AG08470 (cell line): ENCODE results near the gene IQCJ-SCHIP1.

DNA sequence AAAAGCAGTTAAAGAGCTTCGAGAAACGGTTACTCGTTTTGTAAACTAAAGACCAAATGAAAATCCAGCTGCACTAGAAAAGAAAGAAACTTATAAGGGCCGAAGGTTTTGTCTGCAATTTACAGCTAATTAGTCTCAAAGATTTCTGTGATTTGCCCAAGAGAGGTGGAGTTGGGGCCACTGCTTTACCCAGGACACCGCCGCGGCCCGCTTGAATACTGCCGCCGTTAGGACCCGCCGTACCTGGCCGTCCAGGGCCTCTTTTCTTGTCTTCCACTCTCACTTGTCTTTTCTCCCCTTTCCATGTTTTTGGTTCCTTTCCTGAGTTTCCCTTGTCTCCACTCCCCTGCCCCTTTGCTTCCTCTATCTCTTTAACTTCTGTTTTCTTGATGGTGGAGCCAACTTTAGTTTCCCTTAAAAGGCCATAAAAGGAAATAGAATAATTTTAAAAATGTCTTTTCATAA lies 15.7 kb upstream of the CCNL1 start:
- RRBS: no CpG with 5 or more reads among the region's 13 CpGs

- RRBS: no CpG with 5 or more reads among the region's 4 CpGs
Measured at GRCh38 chr3:157176110-157176708, 16.3 kb upstream of the CCNL1 start.

DNA sequence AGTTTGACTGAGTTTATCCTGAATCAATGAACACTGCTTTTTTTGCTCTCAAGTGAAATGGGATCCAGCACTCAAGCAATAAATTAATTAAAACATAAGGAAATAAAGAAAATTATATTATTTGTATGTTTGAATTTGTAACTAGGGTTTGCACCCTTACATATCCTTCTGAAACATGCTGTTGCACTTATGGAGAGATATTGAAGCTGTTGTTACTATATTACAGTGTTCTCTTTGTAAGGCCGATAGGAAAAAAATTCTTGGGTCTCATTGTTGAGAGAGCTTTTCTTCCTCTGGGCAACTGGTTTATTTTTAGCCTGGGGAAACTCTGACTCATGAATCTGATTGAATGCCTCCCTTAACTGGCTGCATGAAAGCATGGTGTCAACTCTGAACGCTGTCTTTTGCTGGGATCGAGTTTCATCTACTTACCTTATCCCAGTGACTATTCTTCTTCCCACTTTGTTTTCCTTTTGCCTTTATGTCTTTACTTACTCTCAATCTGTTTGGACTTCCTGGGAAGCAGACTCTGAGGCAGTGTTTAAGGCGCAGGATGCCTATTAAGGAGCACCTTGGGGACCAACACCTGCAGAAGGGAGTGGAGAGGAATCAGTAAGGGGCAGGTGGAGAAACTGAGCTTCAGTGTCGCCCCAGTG lies 88.6 kb upstream of the CCNL1 start:
- RRBS: no CpG with 5 or more reads among the region's 5 CpGs

- RRBS: no CpG with 5 or more reads among the region's 1 CpG
Measured at GRCh38 chr3:157479646-157479845, 23.7 kb downstream of the VEPH1 start.

- RRBS: no CpG with 5 or more reads among the region's 2 CpGs
Measured at GRCh38 chr3:157544831-157545039, 41.5 kb upstream of the VEPH1 start.

DNA sequence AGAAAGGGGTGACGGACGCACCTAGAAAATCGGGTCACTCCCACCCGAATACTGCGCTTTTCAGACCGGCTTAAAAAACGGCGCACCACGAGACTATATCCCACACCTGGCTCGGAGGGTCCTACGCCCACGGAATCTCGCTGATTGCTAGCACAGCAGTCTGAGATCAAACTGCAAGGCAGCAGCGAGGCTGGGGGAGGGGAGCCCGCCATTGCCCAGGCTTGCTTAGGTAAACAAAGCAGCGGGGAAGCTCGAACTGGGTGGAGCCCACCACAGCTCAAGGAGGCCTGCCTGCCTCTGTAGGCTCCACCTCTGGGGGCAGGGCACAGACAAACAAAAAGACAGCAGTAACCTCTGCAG lies 9.6 kb upstream of the GFM1 start:
- RRBS: no CpG with 5 or more reads among the region's 17 CpGs

- RRBS: no CpG with 5 or more reads among the region's 3 CpGs
Measured at GRCh38 chr3:158660761-158660979, 11.8 kb downstream of the LXN start.

GRCh38 chr3:158748226-158749007 lies 16.2 kb upstream of the RARRES1 start:
- RRBS: no CpG with 5 or more reads among the region's 8 CpGs

GRCh38 chr3:158833767-158834923 lies 32.3 kb downstream of the MFSD1 start:
- RRBS: no CpG with 5 or more reads among the region's 14 CpGs

DNA sequence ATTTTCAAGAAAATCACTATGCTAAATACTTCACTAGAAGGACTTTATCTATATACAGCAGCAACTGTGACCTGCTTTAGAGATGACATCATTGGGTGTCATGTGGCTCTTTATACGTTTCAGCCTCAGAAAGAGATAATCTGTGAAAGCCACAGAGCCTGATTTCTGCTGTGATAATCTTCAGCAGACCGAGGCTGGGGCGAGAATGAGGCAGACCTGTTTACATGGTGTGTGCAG lies at the start of gene IQCJ-SCHIP1:
Gene IQCJ-SCHIP1, plus strand, starts transcription at position 128 of the 237 bp plus-strand sequence.
- RRBS: no CpG with 5 or more reads among the region's 3 CpGs

GRCh38 chr3:159711532-159712232 lies 438.6 kb downstream of the IQCJ-SCHIP1 start:
- RRBS: no CpG with 5 or more reads among the region's 6 CpGs

DNA sequence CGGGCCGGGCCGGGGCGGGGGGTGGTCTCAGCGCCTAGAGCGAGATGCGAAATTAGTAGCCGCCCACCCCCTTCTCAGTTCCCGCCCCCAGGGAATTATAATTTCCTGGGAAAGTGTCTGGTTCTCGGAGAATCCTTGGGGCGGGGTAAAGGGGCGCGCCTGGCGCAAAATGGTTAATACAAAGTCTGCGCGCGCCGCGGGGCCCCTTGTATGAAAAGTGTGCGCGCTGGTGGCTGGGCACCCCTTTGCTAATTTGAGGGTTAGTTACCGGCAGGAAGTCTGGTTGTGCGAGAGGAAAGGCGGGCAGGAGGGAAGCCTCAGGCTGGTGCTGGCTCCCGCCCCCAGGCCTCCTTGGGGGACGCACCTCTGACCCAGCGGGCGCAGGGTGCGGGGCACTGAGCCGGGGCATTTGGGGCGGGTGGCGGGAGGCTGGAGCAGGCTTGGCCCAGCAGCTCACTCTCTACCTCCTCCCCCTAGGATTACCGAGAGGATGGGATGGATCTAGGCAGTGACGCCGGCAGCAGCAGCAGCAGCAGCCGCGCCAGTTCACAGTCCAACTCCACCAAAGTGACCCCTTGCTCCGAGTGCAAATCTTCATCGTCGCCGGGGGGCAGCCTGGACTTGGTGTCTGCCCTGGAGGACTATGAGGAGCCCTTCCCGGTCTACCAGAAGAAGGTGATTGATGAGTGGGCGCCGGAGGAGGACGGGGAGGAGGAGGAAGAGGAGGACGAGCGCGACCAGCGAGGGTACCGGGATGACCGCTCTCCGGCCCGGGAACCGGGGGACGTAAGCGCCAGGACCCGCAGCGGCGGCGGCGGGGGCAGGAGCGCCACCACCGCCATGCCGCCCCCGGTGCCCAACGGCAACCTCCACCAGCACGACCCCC lies 461.0 kb upstream of the C3orf80 start:
- RRBS: 1% methylated on average over 31 of the region's 67 CpGs

- RRBS: no CpG with 5 or more reads among the region's 7 CpGs
Measured at GRCh38 chr3:159775211-159776501, 449.6 kb upstream of the C3orf80 start.

GRCh38 chr3:160408124-160408962 lies 8.9 kb downstream of the SMC4 start:
- RRBS: no CpG with 5 or more reads among the region's 1 CpG

- RRBS: no CpG with 5 or more reads among the region's 3 CpGs
Measured at GRCh38 chr3:160425711-160426315, 23.8 kb downstream of the TRIM59 start.

DNA sequence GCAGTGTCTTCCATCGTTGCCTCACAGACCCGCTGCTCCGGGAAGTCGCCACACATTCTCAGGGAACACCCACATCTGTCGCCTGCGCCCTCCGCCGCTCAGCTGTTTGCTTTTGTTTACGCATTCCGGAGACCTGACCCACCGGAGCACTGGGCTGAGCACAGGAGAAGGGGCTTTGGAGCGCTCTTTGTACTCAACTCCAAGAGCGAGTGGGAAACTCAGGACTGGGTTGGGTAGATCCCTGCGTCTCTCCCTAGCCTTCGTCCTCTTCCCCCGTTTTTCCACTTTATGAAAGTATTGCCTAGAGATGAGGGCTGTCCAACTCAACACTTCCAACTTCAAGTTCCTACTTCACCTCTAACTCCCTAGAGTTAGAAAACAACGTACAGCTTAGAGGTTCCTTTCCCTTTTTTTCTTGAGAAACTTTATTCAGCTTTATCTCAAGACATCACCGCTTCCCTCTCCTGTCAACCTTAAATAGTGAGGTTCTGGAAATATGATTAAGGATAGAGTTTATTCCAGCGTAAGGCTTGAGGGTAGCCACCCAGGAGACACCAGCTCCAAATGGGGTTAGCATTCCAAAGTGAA lies 777 bp upstream of the TRIM59 start:
- RRBS: 25% methylated on average over 8 of the region's 19 CpGs

GRCh38 chr3:160666117-160666419 lies 10.9 kb upstream of the ARL14 start:
- RRBS: no CpG with 5 or more reads among the region's 1 CpG

GRCh38 chr3:160796771-160797694 lies 41.0 kb downstream of the PPM1L start:
- RRBS: no CpG with 5 or more reads among the region's 3 CpGs

DNA sequence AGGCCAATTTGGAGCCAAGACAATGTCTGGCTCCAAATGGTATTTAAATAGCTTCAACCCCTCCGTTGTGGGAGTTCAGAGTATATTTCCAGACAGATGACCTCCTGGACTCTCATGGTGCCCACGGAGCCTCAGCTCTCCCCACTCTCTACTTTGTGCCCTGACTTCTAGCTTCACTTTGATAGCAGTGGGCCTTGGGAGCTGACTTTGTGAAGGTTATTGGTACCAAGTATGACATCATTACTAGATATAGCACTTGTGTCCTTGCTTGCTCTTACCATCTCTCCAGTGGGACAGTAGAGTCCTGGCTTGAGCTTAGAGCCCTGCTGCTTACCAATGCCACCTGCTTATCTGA lies 53.4 kb downstream of the PPM1L start:
- RRBS: no CpG with 5 or more reads among the region's 2 CpGs

GRCh38 chr3:160817509-160818153 lies 61.6 kb downstream of the PPM1L start:
- RRBS: no CpG with 5 or more reads among the region's 1 CpG